H9 (cell line): ENCODE results near the genes PRSS3, ENHO, ARID3C, GALT, PHF24 and CA9.

GRCh38 chr9:33445091-33446058, 2.0 kb downstream of the AQP3 start:
- PRO-cap: no peak

DNA sequence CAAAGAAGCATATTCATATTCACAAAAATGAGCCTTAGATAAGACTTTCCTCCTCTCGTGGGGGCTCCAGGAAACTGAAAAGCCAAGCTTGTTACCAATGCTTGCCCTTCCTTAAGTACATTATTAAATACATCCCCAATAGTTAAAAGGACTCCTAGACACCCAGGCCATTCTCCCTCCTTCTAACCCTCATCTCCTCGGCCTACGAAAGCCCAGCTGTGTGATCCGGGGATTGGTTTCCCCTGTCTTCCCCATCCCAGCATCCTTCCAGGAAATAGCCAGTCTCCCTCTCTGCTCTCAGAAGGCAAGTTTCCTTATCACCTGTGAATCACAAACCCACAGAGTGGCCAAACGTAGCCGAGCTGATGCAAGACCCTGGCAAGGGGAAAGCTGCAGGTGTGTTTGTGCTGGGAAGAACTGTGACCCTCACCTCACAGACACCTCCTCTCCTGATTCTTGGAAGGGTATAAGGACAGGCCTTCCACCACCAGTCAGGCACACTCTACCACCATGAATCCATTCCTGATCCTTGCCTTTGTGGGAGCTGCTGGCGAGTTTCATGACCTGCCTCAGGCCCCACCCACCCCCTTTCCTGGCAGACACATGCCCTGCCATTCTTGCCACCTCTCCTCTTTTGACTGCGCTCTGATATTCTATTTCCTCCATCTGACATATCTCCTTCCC, at the start of gene PRSS3:
PRSS3 (plus strand) TSS at position 498 of the 684 bp plus-strand sequence.
- PRO-cap: no peak

DNA sequence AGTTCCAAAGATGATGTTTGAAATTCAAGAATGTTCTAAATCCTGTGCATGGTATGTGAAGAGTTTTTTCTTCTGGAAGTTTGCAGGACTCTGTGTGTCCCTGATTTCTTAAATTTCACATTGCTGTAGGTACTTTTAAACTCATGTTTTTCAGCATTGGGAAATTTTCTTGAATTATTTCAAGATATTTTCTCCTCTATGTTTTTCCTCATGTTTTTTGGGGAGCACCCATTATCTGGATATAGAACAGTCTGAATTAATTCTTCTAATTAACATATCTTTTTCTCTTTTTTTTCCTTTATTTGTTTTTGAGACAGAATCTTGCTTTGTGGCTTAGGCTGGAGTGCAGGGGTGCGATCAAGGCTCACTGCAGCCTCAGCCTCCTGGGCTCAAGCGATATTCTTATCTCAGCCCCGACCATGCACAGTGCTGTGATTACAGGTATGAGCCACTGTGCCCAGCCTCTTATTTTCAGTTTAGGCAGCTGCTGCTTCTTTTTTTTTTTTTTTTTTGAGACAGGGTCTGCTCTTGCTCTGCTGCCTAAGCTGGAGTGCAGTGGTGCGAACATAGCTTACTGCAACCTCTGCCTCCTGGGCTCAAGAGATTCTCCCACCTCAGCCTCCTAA, 20.1 kb downstream of the UBE2R2 start:
- PRO-cap: no peak

DNA sequence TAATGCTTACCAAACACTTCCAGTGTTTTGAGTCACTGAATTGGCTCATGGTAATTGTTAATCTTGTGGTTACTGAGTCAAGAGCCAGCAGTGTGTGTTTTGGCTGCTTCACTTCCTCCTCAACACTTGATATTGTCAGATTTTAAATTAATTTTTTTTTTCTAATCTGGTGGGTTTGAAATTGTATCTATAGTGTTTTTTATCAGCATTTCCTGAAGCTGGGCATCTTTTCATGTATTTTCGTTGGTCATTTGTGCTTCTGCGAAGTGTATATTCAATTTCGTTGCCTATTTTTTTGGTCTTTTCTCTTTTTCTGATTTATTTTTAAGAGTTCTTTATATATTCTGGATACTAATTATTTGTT, 7.5 kb downstream of the UBAP1 start:
- PRO-cap: no peak

DNA sequence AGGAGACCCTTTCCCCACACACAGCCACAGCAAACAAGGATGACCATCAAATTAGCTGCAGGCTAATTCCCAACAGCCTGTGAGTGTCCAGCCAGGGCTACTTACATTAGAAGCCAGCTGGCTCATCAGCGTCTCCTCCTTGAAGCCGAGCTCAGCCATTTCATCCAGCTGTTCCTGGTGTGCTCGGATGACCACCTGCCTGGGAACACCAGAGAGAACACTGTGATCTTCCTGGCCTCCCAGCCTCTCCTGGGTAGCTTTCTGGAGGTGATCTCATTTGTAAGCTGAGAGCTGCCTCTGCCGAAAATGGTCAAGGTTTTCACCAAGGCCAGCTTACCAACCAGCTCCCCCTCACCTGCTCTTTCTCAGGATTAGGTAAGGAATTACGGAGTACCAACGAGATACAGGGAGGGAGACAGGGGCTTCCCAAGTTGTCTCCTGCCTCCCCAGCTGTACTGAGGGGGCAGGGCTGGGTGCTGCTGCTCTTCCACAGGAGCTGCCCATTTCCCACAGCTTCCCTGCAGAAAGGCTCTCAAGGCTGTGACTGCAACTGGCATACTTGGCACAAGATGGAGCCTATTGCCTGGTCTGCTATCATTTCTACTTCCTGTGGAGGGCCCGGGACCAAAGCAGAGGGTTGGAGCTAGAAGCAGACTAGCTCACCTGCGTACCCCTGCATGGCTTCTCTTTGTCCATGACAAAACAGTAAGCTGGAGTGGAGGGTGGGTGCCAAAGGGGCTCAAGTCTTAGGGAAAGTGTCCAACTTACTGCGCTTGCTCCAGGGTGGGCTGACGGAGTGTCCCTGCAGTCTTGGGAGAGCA, 73.9 kb downstream of the KIF24 start:
- PRO-cap: no peak

DNA sequence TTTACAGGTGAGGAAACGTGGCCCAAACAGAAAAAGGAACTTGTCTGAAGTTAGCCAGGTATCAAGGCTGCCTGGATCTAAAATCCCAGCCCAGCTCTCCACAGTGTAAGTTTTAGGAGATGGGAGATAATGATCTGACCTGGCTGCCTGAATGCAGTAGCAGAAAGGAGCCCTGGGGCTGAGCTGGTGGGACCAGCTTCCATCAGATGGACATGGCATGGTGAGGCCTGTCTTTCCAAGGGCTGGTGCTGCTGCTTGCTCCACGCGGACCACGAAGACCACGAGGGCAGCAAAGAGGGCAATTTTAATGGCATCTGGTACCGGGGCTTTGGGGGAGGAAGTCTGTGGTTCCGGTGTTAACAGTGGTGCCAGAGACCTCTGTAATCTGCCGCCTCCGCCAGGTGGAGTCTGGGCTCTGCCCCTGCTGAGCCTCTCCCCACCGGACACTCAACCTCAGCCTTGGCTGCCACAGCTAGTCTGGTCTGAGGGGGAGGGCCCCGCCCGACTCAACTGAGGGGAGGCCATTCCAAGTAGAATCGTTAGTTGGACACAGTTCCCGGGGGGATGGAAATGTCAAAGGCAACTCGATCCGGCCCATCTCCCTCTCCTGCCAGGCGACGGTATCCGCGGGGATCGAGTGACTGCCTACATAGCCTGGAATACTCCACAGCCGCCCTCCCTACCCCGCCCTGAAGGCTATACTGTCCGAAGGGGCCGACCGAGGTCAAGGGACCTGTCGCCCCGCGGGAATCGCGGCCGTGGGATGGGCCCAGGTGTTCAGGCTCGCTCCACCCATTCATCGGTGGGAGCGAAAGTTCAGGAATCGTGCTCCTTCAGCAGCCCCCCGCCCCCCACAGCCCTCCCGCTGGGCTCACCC, 542 bp downstream of the MYORG start:
- PRO-cap: no peak

- PRO-cap: bidirectional peak, plus-strand start at chr9:34380900, minus-strand start at chr9:34380785; bidirectional peak, plus-strand start at chr9:34381195, minus-strand start at chr9:34381166
These were observed 4.0 kb upstream of the MYORG start for GRCh38 chr9:34380569-34381266.

DNA sequence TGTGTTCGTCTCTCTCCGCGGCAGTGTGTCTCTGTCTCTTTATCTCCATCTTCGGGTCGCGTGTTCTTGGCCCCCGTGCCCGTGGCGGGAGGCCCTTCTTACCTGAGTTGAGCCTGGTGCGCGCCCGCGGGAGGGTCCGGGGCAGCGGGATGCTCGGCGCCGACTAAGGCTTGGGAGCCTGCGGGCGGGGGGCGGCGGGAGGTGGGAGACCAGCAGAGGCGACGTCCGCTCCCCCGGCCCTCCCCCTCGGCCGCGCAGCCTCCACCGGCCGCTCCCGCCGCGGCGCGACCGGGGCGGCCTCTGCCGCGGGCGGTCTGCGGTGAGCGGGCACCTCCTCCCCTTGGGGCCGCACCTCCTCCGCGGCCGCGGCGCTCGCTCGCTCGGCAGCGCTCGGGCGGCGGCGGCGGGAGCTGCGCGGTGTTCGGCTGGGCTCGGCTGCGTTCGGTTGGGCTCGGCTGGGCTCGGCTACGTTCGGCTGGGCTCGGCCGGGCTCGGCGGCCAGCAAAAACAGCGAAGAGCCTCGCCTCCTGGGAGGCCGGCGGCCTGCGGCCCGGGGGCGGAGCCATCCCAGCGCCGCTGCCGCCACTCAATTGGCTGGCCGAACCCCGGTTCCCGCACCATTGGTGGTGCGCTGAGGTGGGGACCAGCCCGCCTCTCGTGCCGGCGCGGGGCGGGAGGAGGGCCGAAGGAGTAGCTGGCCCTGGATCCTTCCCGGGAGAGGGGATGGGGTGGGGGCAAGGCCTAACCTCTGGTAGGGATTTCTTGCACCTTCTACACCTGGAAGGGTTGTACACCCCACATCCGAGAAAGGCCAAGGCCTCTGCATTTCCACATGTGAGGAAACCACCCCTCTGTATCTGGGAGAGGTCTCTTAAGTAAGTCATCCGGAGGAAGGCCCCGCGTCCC, at the start of gene ENHO:
ENHO (minus strand) TSS at position 316 of the 906 bp plus-strand sequence.
- PRO-cap: unidirectional peak, minus-strand start at position 165 of the sequence; unidirectional peak, minus-strand start at position 262 of the sequence; bidirectional peak, plus-strand start at position 666 of the sequence, minus-strand start at position 302 of the sequence

- PRO-cap: unidirectional peak, minus-strand start at chr9:34629039
These were observed at the start of gene ARID3C for GRCh38 chr9:34628813-34629154. Gene ARID3C, minus strand, starts transcription at chr9:34629066.

DNA sequence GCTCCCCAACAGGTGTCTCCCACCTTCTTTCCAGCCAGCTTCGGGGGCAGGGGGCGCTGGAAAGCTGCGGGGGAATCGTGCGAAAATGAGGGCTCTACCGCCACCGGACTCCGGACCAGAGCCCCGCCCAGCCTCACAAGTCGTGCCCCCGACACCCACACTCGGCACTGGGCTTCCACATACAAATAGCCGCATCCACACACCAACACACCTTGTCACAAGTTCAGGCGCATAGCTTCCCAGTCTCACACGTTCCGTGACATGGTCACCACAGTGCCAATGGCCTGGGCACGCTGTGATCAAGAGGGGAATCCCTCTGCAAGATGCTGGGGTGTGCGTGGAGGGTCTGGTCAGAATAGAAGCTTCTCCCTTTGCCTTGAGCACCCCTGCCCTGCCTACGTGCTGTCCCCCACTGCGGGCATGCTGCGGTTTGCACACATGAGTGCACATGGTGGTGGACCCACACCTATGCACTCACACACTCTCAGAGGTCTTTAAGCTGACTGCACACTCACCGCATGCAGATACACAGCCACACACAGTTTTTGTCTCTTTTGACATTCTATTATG, 374 bp upstream of the ARID3C start:
- PRO-cap: no peak

- PRO-cap: bidirectional peak, plus-strand start at chr9:34646675, minus-strand start at chr9:34646537; bidirectional peak, plus-strand start at chr9:34646880, minus-strand start at chr9:34646904
These were observed at the start of gene GALT for GRCh38 chr9:34646060-34647379. Gene GALT, plus strand, starts transcription at chr9:34646675.

DNA sequence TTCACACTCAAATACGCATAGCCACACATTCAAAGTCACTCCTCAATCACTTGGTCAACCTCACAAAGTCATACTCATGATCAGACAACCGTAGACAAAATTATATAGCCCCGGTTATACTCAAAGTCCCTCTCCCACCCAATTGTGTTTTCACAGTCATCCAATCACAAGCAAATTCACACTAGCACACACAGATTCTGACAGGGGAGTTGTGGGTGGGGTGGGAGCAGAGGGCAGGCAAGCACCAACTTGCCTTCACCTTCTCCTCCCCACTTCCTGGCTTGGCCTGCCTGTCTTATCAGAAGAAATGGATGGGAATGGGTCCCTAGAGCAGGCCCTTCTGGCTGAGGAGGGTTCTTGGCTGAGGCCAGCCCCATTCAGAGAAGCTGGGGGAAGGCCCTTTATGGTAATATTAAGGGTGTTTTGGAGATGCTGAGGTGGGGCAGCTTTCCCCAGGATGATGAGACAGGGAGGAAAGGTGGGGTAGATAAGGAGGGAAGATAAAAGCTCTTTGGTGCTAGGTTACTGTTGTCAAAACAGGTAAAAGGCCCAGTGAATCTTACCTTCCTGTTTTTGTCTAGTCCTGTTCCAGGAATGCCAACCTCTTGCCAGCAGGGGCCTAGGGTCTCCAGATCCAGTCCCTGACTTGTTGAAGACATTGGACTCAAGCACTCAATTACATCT, 625 bp upstream of the CCL27 start:
- PRO-cap: no peak

DNA sequence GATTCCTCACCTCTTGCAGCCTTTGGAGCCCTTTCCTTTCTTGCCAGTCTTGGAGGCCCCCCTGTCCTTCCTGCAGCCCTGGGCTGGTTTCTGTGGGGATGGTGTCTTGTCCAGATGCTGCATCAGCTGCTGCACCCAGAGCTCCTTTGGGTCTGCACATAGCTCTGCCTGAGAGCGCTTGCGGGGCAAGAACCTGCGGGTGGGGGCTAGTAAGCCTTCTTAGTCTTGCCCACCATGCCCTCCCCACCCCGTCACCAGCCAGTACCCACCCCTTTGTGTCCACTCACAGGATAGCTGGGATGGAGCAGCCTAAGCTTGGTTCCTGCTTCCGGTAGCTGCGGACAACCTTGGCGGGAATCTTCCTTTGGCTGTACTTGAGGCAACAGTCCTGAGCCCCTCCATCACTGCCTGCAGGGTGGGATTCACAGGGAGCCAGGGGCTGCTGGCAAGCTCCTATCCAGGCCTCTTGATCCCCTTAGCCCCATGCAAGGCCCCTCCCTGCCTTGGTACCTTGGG, 388 bp downstream of the CCL21 start:
- PRO-cap: no peak

- PRO-cap: no peak
These were observed at the start of gene PHF24 for GRCh38 chr9:34957402-34958623. Gene PHF24, plus strand, starts transcription at chr9:34958285.

- PRO-cap: no peak
These were observed 3.0 kb upstream of the DNAJB5 start for GRCh38 chr9:34986288-34987205.

DNA sequence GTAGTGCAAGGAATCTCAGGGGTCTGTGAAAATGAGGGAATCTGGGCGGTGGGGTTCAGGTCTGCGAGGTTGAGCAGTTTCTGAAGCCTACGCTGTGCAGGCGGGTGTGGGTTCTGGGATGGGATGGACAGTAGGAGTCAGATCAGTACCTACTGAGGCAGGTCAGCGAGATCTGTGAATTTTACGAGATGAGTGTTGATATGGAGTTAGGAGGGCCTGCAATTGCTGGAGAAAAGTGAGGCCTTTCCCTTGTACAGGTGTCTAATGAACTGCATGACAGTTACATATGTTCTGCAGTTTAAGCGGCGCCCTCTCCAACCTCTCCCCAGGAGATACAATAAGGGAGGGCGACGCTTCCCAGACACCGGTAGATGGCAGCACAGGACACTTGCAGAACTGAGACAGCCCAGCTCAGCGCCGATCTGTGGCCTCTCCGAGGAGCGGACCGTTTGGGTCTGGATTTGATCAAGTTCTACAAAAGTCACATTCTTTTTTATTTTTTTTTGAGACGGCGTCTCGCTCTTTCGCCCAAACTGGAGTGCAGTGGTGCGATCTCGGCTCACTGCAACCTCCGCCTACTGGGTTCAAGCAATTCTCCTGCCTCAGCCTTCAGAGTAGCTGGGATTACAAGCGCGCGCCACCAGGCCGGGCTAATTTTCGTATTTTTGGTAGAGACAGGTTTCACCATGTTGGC, 1.1 kb upstream of the ATOSB start:
- PRO-cap: bidirectional peak, plus-strand start at position 425 of the sequence, minus-strand start at position 336 of the sequence

DNA sequence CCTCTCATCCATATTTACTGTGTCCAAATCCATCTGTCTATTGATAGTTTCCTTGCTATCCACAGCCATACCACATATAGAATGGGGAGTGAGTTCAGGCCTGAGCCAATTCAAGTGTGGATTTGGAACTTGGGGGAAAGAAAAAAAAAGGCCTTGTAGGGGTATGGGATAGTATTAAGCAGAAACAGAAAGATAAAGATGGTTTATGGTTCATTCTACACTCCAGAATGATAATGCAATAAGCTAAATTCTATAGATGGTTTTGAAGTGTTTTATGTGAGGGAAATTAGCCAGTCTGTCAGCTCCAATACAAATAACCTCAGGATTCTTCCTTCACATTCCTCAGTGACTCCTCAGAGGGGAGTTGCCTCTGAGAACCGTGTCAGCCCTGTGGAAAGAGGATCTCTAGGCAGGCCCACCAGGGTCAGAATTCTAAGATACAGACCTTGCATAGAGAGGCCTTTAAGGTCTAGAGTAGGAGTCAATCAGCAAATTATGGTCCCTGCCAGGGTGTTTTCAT, 26.5 kb downstream of the RUSC2 start:
- PRO-cap: no peak

- PRO-cap: no peak
These were observed 25.8 kb downstream of the FAM166B start for GRCh38 chr9:35537819-35538286.

DNA sequence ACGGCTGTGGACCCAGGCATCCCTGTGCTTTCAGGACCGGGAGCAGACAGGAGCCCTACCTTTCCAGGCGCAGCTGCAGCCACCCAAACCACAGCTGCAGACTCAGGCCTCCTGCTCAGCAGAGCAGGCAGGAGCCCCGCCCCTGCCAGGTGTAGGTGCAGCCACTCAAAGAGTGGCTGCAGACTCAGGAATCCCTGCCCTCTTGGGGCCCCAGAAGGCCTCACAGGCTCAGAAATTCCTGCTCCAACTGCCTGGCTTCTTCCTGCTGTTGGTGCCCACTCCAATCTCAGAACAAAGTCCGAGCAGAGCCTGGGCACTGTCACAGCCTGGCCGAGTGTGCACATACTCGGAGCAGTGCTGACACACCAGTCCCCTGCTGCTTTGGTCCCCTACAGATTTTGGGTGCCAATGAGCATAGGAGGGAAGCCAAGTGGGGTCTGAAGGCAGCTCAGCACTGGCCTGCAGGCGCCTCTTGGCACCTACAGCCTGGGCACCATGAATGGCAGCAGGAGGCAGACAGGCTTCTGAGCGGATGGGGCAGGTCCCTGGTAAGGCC, 6.1 kb upstream of the TESK1 start:
- PRO-cap: no peak

- PRO-cap: no peak
These were observed at the start of gene CA9 for GRCh38 chr9:35673336-35674356. Gene CA9, plus strand, starts transcription at chr9:35673928.